ENCODE data around the gene TP53BP2.

GRCh38 chr1:223778221-223779187, 66.2 kb downstream of the CAPN2 start:
- RRBS = no CpG with 5 or more reads among the region's 12 CpGs
CAGE:
- cytosol, long polyA plus RNA = no peak
- long polyA plus RNA = no peak
- nucleus, long polyA plus RNA = no peak

- RRBS = no CpG with 5 or more reads among the region's 15 CpGs
CAGE:
- cytosol, long polyA plus RNA = no peak
- long polyA plus RNA = no peak
- nucleus, long polyA plus RNA = no peak
Observed at GRCh38 chr1:223798110-223798812, 47.5 kb downstream of the TP53BP2 start.

GRCh38 chr1:223836509-223836896, 9.2 kb downstream of the TP53BP2 start:
- RRBS = no CpG with 5 or more reads among the region's 1 CpG
CAGE:
- cytosol, long polyA plus RNA = no peak
- long polyA plus RNA = no peak
- nucleus, long polyA plus RNA = no peak

- RRBS = 1% methylated on average over 59 of the region's 109 CpGs
CAGE:
- cytosol, long polyA plus RNA = no peak
- long polyA plus RNA = no peak
- nucleus, long polyA plus RNA = no peak
Observed at GRCh38 chr1:223845796-223846626, at the start of gene TP53BP2. TSS of gene TP53BP2 (minus strand) at chr1:223845947.

DNA sequence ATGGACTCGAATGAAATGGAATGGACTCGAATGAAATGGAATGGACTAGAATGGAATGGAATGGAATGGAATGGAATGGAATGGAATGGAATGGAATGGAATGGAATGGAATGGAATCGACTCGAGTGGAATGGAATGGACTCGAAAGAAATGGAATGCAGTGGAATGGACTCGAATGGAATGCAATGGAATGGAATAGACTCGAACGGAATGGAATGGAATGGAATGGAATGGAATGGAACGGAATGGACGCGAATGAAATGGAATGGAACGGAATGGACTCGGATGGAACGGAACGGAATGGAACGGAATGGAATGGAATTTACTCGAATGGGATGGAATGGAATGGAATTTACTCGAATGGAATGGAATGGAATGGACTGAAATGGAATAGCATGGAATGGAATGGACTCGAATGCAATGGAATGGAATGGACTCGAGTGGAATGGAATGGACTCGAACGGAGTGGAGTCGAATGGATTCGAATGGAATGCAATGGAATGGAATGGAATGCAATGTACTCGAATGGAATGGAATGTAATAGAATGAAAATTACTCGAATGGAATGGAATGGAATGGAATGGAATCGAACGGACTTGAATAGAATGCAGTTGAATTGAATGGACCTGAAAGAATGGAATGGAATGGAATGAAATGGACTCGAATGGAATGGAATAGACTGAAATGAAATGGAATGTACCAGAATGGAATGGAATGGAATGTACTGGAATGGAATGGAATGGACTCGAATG, 100.1 kb upstream of the FBXO28 start:
- RRBS = no CpG with 5 or more reads among the region's 30 CpGs
CAGE:
- cytosol, long polyA plus RNA = no peak
- long polyA plus RNA = no peak
- nucleus, long polyA plus RNA = no peak

DNA sequence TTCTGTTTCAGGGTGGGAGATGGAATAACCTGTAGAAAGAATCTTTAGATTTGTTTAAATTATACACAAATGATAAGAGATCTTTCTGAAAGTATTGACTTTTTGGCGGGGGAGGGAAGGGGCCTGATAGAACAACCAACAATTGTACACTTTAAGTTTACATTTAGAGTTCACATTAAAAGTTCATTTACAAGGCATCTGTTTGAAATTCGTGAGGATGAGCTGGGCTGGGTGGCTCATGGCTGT, 3.7 kb downstream of the DEGS1 start:
- RRBS = no CpG with 5 or more reads among the region's 2 CpGs
CAGE:
- cytosol, long polyA plus RNA = no peak
- long polyA plus RNA = no peak
- nucleus, long polyA plus RNA = no peak

- RRBS = no CpG with 5 or more reads among the region's 12 CpGs
CAGE:
- cytosol, long polyA plus RNA = no peak
- long polyA plus RNA = no peak
- nucleus, long polyA plus RNA = no peak
Observed at GRCh38 chr1:224195098-224195630, 12.1 kb downstream of the DEGS1 start.

DNA sequence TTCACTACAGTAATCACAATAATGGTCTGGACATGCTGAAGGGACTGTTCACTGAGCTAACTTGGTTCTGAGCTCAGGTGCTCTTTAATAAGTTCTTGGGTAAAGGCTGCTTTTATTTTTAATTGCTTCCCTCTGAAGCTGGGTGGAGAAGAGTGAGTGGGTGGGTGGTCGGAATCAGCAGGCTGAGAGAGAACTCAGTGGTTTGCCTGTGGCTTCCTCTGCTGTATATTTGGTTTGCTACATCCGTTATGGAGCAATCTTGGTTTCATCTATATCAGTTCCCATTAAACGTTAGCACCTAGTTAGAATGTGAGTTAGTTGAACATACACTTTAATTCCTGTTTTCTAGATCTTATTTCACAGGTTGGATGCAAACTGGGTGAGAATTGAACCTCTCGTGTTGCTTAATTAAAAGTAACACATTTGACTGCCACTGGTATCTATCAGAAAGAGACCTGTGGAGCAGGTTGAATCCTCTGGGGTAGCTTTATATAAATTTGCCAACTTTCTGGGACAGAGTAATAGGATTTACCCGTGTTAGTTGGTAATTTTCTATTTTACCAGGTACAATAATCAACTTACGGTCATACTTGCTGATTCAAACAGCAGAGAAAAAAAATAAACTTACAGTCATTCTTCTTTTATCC, 23.4 kb downstream of the CNIH4 start:
- RRBS = no CpG with 5 or more reads among the region's 6 CpGs
CAGE:
- cytosol, long polyA plus RNA = no peak
- long polyA plus RNA = no peak
- nucleus, long polyA plus RNA = no peak

DNA sequence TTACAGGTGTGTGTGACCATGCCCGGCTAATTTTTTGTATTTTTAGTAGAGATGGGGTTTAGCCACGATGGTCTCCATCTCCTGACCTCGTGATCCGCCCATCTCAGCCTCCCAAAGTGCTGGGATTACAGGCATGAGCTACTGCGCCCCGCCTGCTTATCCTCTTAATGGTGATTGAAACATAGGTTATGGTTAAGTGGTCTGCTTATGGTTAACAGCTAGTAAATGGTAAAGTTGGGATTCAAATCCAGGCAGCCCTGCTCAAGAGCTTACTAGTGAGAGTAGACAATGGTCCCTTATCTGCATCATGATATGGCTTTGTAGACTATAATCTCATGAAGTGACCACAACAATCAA, 37.9 kb downstream of the CNIH4 start:
- RRBS = no CpG with 5 or more reads among the region's 6 CpGs
CAGE:
- cytosol, long polyA plus RNA = no peak
- long polyA plus RNA = no peak
- nucleus, long polyA plus RNA = no peak

GRCh38 chr1:224404376-224404772, 30.2 kb downstream of the WDR26 start:
- RRBS = no CpG with 5 or more reads among the region's 2 CpGs
CAGE:
- cytosol, long polyA plus RNA = no peak
- long polyA plus RNA = no peak
- nucleus, long polyA plus RNA = no peak

GRCh38 chr1:224411654-224412315, 22.8 kb downstream of the WDR26 start:
- RRBS = no CpG with 5 or more reads among the region's 1 CpG
CAGE:
- cytosol, long polyA plus RNA = no peak
- long polyA plus RNA = no peak
- nucleus, long polyA plus RNA = no peak

- RRBS = no CpG with 5 or more reads among the region's 7 CpGs
CAGE:
- cytosol, long polyA plus RNA = no peak
- long polyA plus RNA = no peak
- nucleus, long polyA plus RNA = no peak
Observed at GRCh38 chr1:224435265-224436029, 850 bp upstream of the WDR26 start.

GRCh38 chr1:224726554-224727366, 110.6 kb downstream of the CNIH3 start:
- RRBS = no CpG with 5 or more reads among the region's 8 CpGs
CAGE:
- cytosol, long polyA plus RNA = no peak
- long polyA plus RNA = no peak
- nucleus, long polyA plus RNA = no peak

DNA sequence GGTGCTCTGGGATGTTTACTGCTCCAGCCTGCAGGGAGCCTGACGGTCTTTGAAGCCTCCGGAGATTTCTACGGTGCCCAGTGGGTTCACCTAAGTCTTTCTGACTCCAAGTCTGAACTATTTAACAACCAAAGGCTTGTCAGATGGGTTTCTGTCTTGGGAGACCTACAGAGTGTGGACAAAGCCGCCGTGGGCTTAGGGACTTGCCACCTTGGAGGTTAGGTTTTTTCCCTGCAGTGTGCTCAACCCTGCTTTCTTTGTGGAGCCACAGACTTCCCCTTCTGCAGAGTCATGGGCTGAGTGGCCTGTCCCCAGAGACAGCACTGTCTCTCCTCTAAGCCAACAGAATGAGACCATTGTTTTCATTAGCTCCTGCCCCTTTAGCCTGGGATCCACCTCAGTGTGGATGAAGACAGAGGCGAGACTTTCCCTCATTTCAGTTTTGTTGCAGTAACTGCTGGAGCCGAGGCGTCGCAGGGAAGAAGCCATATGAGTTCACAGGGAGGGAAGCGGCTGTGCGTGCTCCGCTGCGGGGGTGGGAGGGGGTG, 120.6 kb downstream of the CNIH3 start:
- RRBS = no CpG with 5 or more reads among the region's 13 CpGs
CAGE:
- cytosol, long polyA plus RNA = no peak
- long polyA plus RNA = no peak
- nucleus, long polyA plus RNA = no peak

- RRBS = no CpG with 5 or more reads among the region's 7 CpGs
CAGE:
- cytosol, long polyA plus RNA = no peak
- long polyA plus RNA = no peak
- nucleus, long polyA plus RNA = no peak
Observed at GRCh38 chr1:225425148-225425923, 2.5 kb downstream of the LBR start.

GRCh38 chr1:225435971-225436463, 8.2 kb upstream of the LBR start:
- RRBS = no CpG with 5 or more reads among the region's 6 CpGs
CAGE:
- cytosol, long polyA plus RNA = no peak
- long polyA plus RNA = no peak
- nucleus, long polyA plus RNA = no peak

DNA sequence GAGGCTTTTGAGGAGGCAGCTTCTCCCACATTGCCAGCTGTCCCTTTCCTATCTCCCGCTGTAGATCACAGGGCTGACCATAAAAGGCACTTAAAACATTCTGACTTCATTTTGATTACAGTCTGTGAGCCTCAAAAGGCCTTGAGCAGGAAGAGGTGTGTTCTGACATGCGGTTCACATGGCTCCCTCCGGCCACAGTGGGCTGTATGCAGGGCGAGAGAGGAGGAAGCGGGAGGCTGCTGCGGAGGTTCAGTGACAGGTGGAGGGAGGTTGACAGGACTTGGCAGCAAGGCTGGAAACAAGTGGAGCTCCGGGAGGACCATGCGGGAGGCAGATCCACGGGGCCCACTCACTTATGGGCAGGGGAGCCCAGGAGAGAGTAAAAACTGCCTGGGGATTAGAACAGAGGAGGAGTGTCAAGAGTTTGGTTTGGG, 50.1 kb upstream of the LBR start:
- RRBS = no CpG with 5 or more reads among the region's 9 CpGs
CAGE:
- cytosol, long polyA plus RNA = no peak
- long polyA plus RNA = no peak
- nucleus, long polyA plus RNA = no peak

DNA sequence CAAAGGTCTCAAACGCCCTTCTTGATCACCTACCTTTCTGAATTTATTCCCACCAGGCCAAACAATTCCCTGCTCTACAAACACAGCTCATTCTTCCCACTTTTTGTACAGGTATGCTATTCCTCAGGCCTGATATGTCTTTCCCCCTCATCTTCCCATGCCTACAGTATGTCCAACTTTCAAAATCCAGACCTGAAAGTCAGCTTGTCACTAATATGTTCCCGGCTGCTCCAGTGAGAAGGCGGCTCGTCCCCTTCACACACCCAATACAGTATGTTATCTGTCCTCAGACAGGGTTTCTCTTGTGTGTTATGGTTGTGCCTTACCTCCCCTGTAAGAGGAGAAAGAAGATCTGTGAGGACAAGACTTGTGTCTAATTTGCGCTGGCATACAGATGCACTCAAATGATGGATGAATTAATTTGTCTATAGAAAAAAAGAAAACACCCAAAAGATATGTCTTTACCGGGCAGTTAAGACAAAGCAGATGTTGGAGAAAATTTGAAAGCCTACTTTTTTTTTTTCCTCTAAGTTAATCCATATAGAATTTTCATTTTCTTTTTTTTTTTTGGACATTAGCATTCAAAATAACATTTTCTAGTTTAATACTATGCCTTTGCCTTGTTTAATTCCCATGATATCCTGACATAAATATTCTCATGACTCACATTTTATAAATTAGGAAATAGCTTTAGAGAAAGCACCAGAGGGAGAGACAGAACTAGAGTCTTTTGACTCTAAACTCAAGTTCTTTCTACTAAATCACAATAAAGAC, 105.1 kb downstream of the ENAH start:
- RRBS = no CpG with 5 or more reads among the region's 6 CpGs
CAGE:
- cytosol, long polyA plus RNA = no peak
- long polyA plus RNA = no peak
- nucleus, long polyA plus RNA = no peak

DNA sequence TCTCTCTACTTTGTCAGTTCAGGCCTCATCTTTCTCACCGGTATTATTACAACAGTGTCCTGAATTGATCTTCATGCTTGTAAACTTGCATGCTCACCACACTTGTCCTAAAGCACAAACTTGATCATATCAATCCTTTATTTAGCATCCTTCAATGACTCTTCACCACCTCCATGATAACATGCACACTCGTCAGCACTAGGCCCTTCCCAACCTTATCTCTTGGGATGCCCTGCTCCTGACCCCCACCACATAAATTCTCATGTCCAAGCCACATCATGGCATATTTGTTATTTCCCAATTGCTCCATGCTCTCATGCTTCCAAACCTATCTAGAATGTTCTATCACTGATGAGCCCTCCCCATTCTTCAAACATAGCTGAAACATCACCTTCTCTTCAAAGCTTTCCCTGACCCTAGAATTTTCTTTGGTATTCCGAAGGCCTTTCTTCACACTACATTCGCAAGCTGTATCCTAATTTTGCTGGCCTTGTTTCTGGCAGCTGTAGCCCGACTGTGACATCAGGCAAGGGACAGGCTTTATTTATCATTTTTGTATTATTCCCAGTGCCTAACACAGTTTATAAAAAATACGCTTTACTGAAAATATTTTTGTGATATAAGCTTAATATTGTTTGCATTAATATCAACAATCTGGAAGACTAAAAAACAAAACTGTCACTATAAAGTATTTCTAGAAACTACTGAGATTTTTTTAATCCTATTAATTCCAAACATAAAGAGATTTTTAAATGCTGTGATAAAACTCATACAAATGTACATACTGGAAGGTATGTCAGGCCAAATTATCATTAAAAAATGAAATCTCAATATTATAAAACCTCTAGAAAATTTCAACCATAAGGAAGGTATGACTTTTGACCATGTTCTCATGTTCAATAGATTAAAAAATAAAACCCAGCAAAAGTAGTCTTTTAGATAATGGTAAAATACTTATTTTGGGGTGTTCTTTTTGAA, 102.8 kb downstream of the ENAH start:
- RRBS = no CpG with 5 or more reads among the region's 6 CpGs
CAGE:
- cytosol, long polyA plus RNA = no peak
- long polyA plus RNA = no peak
- nucleus, long polyA plus RNA = no peak

DNA sequence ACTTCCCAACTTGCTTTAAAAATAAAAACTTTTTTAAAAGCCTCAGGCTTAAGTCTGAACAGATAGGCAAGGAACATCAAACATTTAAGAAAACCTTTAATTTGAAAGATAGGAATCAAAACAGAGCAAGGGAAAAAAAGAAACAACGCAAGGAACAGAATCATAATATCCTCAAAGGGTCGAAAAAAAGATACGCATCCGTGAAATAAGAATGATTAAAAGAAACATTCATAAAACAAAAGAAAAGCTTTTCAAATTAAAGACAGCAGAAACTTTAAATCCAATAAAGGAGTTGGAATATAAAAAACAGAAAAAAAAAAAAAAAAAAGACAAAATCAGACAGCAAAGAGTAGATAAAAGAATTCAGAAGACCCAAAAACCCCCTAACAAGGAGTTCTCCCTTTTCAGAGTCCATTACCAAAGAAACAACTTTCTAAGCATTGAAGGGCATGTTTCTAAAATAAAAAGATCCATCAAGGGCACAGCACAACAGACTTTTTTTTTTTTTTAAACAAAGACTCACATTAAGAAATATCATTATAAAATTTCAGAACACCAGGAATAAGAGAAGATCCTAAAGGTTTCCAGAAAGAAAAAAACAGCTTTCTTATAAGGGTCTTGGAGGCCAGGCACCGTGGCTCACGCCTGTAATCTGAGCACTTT, 44.9 kb downstream of the ENAH start:
- RRBS = no CpG with 5 or more reads among the region's 6 CpGs
CAGE:
- cytosol, long polyA plus RNA = no peak
- long polyA plus RNA = no peak
- nucleus, long polyA plus RNA = start-site peak on the minus strand centred at position 439 of the sequence, 172 bp wide, 38 and 67 reads in 2 replicates